ENCODE data around the genes NUDT16L1, SMIM22 and ROGDI.

DNA sequence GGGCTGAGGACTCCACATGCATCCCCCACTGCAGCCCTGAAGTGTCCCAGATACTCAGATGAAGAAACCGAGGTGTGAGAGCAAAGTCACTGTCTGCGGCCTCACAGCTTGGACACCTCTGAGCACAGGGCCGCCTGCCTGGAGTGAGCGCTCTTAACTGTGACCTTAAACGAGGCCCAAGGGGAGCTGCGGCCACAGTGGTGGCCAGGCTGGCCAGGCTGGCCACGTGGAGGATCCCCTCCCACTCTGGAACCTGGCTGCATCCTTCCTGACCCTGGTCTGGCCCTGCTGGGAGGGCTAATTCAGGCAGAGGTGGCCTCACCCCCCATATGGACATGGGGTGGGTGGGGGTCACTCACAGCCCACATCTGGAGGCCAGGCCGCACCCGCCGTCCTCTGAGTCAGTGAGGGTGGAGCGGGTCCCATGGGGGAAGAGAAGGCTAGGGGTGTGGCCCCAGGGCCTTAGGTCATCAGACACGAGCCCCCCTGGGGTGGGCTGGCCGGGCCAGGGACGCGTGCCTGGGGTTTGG is 6.6 kb downstream of the VASN start:
- PRO-cap: no peak

DNA sequence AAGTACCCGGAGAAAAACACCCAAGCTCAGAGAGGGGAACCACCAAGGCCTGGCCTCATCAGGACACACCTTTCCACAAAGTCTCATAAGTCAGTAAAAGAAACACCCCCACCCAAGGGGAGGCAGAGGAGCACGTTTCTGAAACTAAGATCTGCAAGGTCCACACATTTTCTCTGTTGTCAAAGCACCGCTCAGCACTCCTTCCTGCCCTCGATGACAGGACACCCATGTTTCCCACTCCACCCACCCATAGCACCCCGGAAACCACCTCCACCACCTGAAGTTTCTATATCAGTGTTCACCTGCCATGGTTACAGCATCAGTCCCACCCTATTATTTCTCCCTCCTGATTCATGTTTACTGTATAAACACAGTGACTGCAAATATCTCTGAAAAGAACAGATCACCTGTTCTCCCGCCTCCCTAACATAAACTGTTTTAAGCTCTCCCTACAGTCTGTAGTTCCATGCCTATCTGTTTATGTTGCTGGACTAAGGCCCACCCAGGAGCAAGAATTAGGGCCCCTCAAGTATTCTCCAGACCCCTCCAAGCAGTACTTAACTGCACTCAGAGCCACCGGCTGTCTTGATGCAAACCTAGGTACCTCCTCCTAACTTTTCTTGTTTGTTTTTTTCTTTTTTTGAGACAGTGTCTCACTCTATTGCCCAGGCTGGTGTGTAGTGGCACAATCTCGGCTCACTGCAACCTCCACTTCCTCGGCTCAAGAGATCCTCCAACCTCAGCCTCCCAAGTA is 2.0 kb downstream of the CORO7 start:
- PRO-cap: no peak

GRCh38 chr16:4660297-4661051 is 32.9 kb upstream of the NUDT16L1 start:
- PRO-cap: no peak

GRCh38 chr16:4663770-4664498 is 29.4 kb upstream of the NUDT16L1 start:
- PRO-cap: no peak

- PRO-cap: no peak
These were observed 16.0 kb upstream of the NUDT16L1 start for GRCh38 chr16:4677297-4677890.

DNA sequence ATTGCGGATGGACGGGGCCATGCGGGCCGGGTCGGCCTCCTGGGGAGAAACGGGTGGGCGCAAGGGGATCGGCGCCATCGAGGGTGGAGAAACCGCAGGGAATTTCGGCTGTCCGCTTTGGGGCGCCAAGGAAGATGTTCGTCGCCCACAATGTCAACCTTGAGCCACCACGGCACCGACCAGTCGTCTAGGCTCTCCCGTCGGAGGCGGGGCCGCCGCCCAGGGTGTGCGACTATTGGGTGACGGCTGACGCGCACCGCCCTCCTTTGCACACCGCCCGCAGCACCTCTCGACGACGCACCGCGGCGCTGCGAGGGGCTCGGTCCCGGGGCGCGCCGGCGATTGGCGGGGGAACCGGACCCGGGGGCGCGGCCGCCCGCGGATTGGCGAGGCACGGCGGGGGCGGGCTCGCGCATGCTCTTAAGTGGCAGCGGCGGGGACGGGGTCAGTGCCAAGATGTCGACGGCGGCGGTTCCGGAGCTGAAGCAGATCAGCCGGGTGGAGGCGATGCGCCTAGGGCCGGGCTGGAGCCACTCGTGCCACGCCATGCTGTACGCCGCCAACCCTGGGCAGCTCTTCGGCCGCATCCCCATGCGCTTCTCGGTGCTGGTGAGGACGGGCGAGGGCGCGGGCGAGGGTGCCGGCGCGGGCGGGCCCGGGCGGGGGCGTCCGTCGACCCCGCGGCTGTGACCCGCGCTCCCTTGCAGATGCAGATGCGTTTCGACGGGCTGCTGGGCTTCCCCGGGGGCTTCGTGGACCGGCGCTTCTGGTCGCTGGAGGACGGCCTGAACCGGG is at the start of gene NUDT16L1:
NUDT16L1 (plus strand) TSS at position 292 of the 795 bp plus-strand sequence.
- PRO-cap: bidirectional peak, plus-strand start at position 448 of the sequence, minus-strand start at position 161 of the sequence; bidirectional peak, plus-strand start at position 704 of the sequence, minus-strand start at position 585 of the sequence

DNA sequence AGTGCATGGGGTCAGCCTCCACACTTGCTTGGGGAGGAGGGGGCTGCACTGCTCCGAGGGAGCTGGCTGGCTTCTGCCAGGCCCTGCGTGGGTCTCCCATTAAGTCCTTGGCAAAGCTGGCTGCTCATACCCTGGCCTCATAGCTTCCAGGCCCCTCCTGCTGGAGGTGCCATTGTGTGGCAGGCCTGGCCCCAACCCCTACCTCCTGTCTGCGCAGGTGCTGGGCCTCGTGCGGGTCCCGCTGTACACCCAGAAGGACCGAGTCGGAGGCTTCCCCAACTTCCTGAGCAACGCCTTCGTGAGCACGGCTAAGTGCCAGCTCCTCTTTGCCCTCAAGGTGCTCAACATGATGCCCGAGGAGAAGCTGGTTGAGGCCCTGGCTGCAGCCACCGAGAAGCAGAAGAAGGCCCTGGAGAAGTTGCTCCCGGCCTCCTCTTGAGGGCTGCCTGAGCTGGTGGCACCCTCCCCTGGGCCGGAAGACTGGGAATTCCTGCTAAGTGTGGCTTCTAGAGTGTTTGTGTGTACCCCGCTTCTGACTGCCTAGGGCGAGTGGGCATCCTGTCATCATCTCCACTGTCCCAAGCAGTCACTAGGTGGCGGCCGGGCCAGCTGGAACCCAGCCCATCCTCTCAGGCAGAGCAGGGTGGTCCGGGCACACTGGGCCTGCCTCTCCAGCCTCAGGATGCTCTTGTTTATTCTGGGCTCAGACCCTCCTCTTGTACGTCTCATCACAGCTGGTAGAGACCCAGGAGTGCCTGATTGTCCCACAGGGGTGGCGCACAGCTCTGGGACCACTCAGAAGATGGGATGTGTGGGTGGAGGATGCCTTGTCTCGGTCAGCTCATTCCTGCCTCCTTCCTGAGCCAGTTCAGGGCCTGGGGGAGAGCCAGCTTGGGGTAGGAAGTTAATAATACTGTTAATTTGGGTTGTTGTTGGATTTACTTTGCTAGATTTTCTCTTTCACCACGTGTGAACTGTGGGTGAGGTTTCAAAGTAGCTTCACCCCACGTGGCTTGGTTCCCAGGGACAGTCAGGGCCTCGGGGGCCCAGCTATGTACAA is 1.7 kb downstream of the NUDT16L1 start:
- PRO-cap: no peak

DNA sequence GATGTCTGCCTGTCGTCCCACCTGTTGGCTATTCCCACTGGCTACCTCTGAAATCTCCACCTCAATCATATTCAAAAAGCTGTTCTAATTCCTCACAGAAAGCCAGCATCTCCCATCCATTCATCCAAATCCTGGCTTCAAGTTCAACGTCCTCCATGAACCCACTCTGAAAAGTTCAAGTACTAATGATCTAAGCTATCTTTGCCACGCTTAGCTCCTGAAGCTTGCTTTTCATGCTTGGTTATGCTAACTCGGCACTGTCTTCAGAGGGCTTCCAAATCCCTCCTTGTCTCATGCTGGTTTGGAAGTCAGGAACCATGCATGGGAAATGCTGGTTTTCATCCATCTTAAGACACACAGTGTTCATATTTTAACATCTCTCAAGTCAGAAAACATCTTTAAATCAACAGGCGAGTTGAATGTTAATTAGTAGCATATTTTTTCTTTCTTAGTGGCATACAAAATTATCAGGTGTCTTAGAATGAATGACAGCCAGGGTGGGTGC is 9.0 kb downstream of the ANKS3 start:
- PRO-cap: no peak

DNA sequence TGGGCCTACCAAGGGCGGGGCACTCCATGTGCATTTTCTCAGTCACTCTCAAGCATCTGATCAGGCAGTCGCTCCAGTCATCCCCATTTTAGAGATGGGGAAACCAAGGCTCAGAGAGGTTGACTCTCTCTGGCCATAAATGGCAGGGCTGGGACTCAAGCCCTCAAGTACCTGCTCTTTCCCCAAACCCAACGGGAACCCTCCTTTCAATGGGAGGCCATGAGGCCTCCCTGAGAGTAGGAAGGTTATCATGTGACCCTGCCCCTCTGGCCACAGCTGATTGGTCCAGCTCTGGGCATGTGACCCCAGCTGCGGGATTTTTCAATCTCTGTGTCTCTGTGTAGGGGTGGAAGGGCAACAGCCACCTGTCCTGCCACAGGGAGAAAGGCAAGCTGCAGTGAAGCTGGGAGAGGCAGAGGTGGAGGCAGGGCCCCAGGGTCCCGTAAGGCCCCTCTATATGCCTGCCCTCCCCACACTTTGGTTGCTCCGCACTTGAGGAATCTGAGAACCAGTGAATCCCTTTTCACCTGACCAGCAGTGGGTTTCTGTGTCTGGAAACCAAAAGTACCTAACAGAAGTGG is 10.8 kb downstream of the DNAAF8 start:
- PRO-cap: bidirectional peak, plus-strand start at position 324 of the sequence, minus-strand start at position 232 of the sequence

DNA sequence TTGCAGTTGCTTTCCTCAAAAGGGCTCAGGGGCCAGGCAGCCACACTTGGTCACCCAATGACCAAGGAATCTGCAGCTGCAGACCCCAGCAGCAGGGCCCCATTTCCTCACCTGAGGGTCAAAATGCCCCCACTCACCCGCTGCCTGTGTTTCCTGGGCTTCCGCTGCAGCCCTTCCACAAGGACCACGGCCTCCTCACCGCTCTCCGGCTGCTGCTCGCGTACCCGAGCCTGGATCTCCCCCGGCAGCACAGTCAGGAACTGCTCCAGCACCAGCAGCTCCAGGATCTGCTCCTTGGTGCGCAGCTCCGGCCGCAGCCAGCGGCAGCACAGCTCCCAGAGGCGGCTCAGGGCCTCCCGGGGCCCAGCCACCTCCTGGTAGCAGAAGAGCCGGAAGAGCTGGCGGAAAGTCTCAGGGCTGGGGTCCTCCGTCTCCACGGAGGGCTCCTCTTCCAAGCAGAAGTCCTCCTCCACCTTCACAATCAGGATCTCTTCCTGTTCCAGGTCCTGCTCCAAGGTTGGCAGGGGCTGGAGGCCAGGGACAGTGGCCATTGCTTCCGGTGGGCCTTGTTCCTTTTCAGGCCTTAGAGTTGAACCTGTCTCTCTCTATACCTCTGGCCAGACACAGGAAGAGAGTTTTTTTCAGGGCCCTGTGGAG is 1.4 kb downstream of the ZNF500 start:
- PRO-cap: no peak

DNA sequence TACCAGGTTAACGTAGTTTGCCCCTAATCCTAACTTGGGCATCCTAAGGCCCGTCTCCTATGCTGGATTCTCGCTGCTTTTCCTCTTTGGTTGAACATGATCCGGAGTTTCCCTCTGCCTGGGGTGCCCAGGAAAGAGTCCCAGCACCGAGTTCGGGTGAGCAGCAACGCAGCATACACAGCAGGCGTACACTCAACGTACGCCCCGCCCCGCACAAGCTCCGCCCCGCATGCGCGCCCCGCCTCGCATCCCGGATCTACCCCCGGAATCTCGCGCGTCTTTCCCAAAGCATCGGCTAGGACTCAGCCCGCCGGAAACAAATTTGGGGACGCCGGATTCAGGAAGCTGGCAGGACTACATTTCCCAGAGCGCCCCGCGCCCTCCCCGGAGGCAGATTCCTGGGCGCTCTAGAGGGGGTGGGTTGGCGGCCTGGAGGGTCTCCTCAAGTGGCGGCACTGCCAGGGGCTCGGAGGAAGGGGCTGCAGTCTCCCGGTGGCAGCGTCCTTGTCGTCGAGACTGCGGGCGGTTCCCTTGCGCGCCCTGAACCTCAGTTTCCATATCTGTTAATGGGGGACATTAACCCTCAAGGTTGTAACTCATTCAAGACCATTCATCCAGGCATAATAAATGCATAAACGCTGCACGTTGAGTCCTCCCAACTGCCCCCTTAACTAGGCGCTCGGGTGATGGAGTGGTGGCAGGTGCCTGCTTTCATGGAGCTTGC is 1.7 kb upstream of the ZNF500 start:
- PRO-cap: bidirectional peak, plus-strand start at position 445 of the sequence, minus-strand start at position 154 of the sequence

DNA sequence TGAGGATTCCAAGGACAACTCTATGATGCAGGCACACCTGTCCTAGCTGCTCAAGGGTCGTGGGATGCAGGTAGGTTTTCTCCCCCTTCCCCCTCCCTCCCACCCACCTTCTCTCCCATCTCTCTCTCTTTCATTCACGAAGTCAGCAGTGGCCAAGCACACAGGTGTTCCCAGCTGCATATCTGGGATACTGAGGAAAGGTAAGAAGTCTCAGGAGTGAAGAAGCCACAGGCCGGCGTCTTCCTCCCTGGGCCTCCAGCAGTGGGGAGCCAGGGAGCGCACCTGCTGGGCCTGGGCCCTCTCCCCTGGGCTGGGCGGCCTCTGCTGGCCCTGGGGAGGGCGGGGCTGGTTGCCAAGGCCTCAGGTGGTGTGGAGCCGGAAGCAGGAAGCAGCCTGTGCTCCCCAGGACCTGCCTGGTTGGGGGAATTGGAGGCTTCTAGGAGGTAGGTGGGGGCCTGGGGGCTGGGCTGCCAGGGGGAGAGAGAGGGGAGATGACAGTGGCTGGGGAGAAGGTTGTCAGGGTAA is at the start of gene SMIM22:
SMIM22 (plus strand) TSS at position 363 of the 525 bp plus-strand sequence.
- PRO-cap: no peak

GRCh38 chr16:4801988-4802476 is 401 bp downstream of the ROGDI start:
- PRO-cap: bidirectional peak, plus-strand start at chr16:4802295, minus-strand start at chr16:4802193; bidirectional peak, plus-strand start at chr16:4802410, minus-strand start at chr16:4802447

DNA sequence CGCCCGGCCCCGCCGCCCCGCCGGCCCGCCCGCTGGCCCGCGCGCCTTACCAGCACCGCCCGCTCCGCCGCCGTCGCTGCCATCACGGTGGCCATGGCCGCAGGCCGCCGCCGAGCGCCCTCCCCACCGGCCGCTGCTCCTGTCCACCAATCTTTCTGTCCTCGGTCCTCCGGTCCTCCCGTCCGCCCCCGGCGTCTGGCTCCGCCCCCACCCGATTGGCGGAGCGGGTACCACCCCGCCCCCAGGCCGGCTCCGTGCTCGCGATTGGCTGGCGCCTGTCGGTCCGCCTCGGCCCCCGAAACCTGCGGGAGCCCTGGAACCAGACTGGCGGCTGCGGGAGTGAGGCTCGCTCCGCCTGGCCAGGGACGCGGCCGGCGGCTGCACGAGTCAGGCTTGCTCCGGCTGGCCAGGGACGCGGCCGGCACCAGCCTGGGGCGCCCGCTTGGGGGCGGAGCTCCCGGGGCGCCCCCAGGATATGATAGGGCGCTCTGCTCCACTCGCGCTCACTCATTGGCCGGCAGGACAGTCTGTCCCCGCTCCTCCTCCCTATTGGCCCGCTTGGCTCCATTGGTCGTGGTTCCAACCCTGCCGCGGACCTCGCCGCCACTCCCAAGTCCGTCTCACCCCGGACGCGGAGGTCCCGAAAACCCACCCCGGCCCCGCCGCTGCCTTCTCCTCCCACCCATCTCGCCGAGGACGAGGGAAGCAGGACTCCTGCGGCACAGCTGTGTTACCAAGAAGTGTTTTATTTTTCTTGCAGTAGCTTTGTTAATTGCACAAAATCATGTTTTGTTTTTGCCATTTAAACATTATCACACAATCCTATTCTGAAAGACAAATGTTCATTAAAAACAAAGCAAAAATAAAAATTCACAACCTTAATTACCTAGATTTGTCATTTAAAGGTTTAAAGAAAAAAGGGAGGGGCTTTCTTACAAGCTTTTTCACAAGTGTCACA is at the start of gene ROGDI:
ROGDI (minus strand) TSS at position 157 of the 958 bp plus-strand sequence.
- PRO-cap: bidirectional peak, plus-strand start at position 322 of the sequence, minus-strand start at position 155 of the sequence; bidirectional peak, plus-strand start at position 616 of the sequence, minus-strand start at position 384 of the sequence

DNA sequence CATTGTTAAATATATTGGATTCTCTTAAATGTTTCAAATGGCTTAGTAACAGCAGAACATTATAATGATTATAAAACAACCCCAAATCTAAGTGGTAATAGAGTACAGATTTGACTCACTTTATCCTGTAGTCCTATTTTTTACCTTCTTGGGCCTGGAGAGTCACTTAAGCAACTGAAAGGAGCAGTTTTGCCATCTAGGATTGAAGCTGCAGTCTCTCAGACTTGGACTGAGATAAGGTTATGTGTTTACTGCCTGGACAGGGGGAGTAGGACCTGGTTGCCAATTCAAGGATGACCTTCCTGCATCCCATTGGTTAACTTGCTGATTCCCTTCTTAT is 2.8 kb downstream of the UBN1 start:
- PRO-cap: no peak

DNA sequence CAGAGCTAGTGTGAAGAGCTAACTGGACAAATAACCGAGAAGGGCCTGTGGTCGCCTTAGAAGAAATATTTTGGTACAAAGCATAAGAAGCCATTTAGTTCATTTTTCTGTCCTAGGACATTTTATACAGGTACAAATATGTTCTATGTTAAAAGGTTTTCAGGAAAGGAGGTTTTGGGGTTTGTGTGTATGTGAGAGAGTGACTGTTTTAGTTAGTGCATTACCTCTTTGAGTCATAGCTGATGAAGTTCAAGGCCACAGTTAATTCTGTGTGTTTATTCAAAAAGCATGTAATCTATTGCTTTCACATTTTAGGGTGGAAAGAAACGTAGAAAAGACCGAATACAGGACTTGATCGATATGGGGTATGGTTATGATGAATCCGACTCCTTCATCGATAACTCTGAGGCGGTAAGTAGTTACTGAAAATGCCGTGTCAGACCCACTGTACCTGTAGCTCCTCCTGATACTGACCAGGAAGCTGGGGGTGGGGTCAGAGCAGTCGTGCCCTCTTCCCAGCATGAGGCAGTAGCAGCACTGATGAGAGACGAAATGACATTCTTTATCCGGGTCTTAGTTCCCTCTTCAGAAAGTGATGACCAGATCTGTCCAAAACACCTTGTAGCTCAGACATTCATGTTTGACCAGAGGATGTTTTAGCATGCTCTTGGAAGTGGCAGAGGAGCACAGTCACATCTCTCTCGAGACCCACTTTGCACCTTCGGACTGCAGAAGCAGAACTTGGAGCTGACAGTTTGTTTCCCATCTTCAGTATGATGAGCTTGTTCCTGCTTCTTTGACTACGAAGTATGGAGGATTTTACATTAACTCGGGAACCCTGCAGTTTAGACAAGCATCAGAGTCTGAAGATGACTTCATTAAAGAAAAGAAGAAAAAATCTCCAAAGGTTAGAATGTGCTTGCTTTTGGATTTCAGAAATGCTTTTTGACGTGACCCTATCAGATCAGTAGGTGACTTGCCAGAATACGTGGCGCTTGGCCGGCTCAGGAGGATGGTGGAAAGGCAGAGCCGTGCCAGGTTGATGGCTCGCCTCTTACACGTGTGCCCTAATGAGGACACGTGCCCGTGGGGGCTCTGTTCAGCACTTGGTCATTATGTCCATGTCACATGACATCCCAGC is 11.3 kb downstream of the UBN1 start:
- PRO-cap: no peak

GRCh38 chr16:4883728-4884624 is 36.7 kb downstream of the UBN1 start:
- PRO-cap: no peak

GRCh38 chr16:4884630-4885417 is 37.5 kb downstream of the UBN1 start:
- PRO-cap: no peak

DNA sequence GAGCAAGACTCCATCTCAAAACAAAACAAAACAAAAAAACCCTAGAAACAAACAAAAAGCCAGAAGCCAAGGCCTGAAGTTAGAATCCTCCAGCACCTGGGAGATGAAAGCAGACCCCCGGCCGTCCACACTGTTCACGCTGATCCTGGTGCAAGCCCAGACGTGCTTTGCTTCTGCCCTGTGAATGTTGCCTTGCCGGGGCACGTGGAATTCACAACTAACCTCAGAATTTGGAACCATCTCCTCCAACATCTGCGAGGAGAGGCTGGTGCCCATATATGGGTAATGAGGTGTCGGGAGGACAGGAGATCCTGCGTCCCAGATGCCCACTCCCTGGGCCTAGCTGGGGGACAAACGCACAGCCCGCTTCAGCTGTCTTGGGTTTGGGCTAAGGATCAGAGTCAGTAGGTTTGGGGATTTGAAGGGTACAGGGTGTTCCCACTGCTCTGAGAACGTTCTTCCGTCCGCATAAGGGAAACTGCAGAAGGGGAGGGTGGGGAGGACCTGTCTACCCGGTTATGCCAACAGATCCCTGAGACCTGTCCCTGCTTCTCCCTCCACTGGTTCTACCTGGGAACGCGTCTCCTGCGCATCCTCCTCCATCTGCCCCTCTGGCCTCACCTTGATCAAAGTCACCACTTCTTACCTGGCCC is 14.2 kb downstream of the PPL start:
- PRO-cap: no peak

- PRO-cap: no peak
These were observed 6.5 kb downstream of the PPL start for GRCh38 chr16:4930399-4930939.

Measured in H9 (cell line).